ENCODE data around the genes ICOSLG and KRTAP10-2.

GRCh38 chr21:43194872-43195625, 26.2 kb downstream of the CRYAA start:
- RRBS: no CpG with 5 or more reads among the region's 30 CpGs

DNA sequence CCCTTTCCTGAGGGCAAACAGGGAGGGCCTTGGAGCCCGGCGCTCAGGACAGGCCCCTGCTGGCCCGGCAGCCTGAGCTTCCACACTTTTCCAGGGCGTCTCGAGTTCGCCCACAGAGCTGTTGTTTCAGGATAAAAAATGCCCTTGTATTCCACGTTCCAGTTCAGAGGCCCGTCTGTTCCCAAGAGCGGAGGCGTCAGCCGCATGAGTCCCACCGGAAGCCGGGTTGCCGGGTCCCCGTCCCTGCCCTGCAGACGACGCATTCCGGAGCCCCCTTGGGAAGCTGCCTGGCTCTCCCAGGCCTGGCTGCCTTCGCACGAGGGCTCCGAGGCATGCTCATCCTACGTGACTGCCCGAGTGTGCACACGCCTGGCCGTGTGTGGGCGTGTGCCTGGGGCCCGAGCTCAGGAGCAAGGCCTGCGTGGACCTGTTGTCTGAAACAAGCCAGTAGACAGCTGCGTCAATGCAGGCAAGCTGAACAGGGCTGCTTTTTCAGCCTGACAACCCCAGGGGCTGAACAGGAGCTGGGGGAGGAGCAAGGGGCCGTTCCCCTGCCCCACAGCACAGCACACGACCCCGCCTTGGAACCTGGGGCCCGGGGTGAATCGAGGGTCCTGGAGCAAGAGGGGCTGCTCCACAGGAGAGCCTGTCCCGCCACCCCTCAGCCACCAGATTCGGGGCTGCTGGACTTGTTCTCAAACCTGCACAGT, 125.8 kb downstream of the SIK1 start:
- RRBS: 70% methylated on average over 1 of the region's 36 CpGs

DNA sequence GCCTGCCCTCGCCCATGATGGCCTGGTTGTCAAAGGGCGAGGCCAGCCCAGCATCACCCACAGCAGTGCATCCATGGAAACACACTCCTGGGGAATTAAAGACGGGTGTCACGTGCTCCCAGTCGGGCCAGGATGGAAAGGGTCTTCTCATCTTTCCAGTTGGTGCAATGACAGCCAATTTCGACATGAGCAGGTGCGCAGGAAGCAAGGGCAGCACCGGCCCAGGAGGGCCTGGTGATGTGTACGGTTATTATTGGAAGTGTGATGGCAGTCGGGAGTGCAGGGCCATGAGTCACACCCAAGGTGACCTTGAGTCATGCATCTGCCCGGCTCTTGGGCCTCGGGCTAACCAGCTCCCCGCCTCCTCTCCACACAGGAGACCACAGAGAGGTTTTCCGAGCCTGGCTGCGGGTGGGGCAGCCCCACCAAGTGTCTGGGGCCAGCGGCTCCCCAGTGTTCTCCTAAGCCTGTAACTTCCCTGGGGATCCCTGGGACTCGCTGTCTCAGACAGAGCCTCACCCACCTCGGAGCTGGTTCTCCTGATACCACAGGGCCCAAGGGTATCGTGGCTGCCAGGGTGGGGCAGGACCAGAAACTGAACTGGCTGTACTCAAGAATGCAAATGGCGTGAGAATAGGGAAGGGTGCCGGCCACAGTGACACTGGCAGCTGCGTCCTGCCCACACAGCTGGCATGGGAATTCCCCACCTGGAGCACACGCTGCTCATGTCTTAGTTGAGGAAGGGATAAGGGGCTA, 119.8 kb downstream of the SIK1 start:
- RRBS: 23% methylated on average over 3 of the region's 23 CpGs

DNA sequence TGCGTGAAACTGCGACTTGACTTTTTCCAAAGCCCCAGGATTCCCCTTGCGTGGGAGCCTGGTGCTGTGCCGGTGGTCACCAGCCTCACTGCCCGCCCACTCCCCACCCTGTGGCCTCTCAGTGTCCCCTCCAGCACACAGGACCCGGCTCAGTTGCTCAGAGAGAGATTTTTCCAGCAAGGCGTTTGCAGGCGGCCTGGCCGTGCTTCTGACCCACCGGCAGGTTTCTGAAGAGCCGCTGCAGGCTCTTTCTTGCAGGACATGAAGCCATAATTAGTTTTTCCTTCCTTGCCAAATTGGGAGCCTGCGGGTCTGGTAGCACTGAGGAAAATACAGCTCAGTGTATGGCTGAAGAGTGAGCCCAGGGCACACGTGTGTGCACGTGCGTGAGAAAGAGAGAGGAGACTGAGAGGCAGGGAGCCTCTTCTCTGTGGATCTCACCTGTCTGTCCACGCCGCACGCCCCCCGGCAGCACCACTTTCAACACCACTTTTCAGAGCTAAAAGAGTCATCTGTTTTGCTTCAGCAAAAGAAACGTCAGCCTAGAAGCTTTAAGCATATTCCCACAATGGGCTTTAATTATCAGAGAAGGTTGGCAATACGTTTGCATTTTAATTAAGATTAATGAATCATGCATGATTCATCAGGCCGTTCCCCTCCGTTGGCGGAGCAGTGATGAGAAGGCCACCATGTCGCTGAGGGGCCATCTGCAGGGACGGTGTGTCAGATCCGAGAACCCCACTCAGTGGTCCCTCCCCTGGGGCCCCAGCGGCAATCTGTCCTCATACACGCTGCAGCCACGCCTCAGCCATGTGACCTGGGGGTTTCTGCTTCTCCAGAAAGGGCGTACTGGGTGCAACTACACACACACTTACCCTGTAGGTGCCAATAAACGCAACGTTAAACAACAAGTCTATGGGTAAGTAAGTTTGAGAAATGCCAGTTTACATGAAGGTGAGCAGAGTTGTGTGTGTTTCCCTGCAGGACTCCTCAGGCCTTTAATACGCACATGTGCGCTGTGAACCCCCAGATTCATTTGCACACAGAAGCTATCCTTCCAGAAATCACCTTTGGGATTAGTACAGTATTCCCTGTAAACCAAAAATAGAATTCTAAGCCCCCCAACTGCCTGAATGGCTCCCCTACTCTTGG, 56.7 kb downstream of the SIK1 start:
- RRBS: 10% methylated on average over 6 of the region's 35 CpGs

DNA sequence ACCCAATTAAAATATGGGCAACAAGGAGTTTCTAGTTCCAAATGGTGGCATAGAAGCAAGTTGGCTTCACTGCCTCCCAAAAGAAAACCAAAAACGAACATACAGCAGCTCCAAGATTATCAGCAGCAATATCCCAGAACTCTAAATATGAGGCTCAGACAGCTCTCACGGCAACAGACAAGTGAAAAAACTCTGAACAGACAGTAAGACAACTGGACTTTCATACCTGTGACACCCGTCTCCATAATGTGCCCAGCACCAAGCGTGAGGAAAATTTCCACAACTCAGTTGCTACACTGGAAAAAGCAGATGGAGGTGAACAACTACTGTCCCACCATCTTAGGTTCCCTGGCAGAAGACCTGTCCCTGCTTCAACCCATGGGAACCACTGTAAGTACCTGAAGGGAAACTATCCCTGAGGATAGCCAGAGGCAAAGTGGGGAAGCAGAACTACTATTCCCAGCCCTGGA, 39.9 kb downstream of the HSF2BP start:
- RRBS: no CpG with 5 or more reads among the region's 4 CpGs

GRCh38 chr21:43728129-43729113, 9.5 kb downstream of the PDXK start:
- RRBS: 5% methylated on average over 4 of the region's 49 CpGs

GRCh38 chr21:43731310-43732125, 12.6 kb downstream of the PDXK start:
- RRBS: no CpG with 5 or more reads among the region's 15 CpGs

GRCh38 chr21:43734354-43734661, 15.4 kb downstream of the PDXK start:
- RRBS: no CpG with 5 or more reads among the region's 7 CpGs

DNA sequence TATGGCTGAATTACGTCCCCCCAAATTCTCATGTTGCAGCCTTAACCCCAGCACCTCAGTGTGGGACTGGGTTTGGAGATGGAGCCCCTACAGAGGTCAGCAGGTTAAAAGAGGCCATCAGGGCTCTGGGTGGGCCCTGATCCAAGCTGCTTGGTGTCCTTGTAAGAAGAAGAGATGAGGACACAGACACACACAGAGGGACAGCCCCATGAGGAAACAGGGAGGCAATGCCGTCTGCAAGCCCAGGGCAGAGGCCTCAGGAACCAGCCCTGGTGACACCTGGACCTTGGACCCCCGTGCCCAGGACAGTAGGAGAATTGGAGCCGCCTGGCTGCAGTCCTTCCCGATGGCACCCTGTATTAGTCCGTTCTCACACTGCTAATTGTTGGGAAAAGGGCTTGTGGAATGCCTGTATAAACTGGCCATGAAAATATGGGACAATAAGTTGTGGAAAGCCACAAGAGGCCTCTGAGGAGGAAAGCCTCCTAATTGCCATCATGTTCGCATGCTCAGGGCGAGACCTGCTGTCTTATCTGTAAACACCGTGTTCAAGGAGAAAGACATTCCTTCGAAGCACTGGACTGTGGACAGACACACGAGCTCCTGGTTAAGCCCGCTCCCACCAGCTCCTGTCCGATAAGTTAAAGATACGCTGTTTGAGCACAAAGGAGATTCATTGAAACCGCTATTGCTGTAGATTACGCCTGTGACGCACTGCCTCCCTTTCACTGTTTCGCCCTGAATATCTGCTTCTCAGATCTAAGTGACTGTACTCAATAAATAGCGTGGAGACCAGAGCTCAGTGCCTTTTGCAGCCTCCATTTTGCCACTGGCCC, 19.4 kb downstream of the PDXK start:
- RRBS: no CpG with 5 or more reads among the region's 19 CpGs

- RRBS: no CpG with 5 or more reads among the region's 25 CpGs
Measured at GRCh38 chr21:43753456-43754209, 22.5 kb downstream of the CSTB start.

DNA sequence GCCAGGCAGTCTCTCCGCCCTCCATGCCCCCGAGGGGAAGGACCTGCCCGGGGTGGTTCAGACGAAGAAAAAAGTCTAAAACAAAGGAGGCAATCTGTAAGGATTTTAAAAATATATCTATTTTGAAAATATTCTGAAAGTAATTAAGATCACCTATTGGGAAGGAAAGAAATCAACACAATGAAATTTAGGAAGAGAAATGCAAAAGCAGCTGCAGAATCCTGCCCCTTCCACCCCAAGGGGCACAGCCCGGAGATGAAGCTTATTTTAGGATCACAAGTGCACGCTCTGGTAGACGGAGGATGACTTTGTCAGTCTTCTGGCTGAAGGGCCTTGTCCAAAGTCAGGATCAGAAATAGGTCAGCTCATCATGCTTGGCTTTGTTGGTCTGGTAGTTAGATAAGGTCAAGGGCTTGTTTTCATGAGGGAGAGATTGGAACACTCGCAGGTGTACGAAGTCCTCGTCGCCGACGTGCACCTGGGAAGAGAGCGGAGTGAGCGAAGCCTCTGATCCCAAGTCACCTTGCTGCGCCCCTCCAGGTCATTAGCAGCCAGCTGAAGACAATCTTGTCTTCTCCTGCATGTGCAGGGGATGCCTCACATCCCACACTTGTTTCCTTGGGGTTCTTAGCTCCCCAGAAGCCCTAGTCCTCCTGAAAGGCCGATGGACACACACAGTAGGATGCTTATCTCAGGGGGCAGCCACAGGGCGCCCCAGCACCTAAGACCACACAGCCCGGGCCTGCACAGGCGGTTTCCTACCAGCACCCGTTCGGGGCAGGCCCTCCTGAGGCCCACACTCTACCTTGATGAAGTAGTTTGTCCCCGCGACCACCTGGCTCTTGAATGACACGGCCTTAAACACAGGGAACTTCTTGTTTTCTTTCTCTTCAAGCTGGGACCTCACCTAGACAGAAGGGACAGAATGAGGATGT, 2.0 kb downstream of the CSTB start:
- RRBS: 79% methylated on average over 3 of the region's 25 CpGs

GRCh38 chr21:43800469-43800849, 11.1 kb downstream of the RRP1 start:
- RRBS: 97% methylated on average over 5 of the region's 15 CpGs

- RRBS: no CpG with 5 or more reads among the region's 4 CpGs
Measured at GRCh38 chr21:43962887-43963349, 49.2 kb upstream of the TRAPPC10 start.

- RRBS: no CpG with 5 or more reads among the region's 7 CpGs
Measured at GRCh38 chr21:43978031-43978403, 34.1 kb upstream of the TRAPPC10 start.

DNA sequence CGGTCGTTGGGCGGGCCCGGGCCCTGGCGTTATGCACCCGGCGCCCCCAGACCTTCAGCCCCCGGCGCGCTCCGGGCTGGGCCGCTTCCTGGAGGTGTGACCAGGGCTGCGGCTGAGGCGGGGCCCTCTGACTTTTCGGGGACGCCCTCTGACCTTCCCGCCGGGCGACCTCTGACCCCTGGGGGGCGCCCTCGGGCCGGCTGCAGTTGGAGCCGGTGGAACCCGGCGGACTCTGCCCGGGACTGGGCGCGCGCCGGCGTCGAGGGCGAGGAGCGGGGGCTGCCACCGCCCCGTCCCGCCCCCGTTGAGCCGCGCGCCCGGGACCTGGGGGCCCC, 448 bp downstream of the TRAPPC10 start:
- RRBS: 2% methylated on average over 27 of the region's 42 CpGs

- RRBS: no CpG with 5 or more reads among the region's 2 CpGs
Measured at GRCh38 chr21:44035309-44035497, 23.1 kb downstream of the TRAPPC10 start.

GRCh38 chr21:44088318-44088722, 18.9 kb upstream of the PWP2 start:
- RRBS: no CpG with 5 or more reads among the region's 15 CpGs

DNA sequence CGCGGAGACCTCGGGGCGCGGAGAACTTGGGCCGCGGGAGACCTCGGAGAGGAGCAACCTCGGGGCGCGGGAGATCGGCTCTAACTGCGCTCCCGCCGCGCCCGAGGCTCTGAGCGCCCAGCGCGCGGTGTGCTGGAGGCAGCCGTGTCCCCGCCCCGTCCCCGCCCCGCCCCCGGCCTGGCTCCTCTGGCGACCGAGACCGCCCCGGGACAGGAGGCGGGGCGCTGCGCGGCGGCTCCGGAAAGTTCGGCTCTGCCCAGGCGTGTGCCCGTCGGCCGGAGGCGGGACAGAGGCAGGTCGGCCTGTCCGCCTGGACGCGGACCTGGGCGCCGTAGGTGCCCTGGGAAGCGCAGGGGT, at the start of gene ICOSLG:
Gene ICOSLG (minus strand): TSS at position 88 of the 357 bp plus-strand sequence.
- RRBS: under 1% methylated on average over 10 of the region's 50 CpGs

- RRBS: 90% methylated on average over 1 of the region's 23 CpGs
Measured at GRCh38 chr21:44324247-44324753, 14.9 kb downstream of the CFAP410 start.

- RRBS: no CpG with 5 or more reads among the region's 7 CpGs
Measured at GRCh38 chr21:44551350-44551683, at the start of gene KRTAP10-2. KRTAP10-2 (minus strand) TSS chr21:44551505.

All from AG08470 (cell line).